SK-N-MC (cell line): Measurements from ENCODE around the genes SCAND1 and TLDC2.

DNA sequence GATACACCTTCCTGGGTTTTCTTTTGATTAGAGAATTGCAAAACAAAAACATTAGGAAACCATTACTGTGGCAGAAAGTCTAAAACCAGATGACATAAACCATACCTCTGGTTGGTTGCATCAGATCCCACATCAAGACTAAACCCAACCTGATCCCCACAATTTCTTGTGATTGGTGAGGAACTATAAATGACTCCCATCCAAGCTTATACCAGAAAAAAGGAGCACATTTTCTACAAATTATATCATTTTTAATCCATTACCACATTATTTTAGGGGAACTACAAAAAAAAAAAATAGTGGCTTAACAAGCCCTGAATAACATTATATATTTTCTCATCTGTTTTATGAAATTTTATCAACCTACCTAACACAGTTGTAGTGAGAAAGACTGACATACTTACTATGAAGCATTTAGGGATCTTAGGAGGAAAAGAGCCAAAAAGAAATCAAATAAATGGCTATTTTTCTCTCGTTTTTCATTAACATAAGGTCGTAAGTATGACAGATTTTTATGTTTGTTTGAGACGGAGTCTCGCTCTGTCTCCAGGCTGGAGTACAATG, 5.8 kb downstream of the RBM39 start:
- RRBS, result no CpG with 5 or more reads among the region's 4 CpGs

DNA sequence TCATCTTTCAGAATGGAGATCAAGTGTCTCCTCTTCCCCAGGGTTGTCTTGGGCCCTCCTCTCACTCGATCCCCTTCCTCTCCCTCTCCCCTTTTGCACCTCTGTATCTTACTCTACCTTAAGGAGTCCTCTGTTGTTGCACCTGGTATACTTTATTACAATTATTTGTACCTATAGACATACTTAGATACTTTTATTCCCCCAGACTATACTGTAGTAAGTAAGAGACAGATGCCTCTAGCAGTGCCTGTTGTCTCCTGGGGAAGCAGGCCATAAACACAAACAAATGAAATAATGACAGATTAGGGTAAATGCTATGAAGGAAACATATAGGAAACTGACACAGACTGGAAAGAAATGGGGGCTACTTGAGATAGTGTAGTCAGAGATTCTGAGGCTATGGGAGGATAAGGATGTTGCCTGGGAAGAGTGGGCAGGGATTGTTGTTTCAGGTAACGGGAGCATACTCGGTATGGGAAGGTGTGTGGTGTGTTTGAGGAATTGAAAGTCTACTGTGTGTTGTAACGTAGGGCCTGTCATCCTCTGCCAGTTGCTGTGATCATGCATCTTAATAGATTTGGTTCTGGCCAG, 60.5 kb downstream of the PHF20 start:
- RRBS, result no CpG with 5 or more reads among the region's 4 CpGs

DNA sequence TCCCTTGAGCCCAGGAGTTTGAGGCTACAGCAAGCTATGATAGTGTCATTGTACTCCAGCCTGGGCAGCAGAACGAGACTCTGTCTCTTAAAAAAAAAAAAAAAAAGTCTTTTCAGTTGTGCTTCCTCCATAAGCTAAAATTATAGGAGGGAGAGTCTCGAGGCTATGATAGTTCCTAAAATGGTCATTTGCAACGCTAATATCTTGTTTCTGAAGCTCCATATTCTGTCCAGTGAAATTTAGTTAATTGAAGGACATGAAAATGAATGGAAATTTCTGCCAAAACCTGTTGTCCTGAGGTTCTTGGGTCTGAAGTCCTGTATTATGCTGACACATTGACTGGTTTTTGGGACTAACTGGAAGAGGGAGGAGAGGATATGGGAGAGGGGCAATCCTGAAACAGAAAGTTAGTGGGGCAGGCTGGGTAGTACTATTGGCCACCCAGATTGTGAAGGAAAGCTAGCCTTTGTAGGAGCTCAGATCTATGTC, 77.0 kb downstream of the PHF20 start:
- RRBS, result no CpG with 5 or more reads among the region's 3 CpGs

GRCh38 chr20:35954211-35955481, at the start of gene SCAND1:
Gene SCAND1, minus strand, starts transcription at chr20:35954502.
- RRBS, result under 1% methylated on average over 41 of the region's 95 CpGs

- RRBS, result no CpG with 5 or more reads among the region's 3 CpGs
Observed at GRCh38 chr20:36083384-36083583, 71.3 kb upstream of the EPB41L1 start.

- RRBS, result no CpG with 5 or more reads among the region's 5 CpGs
Observed at GRCh38 chr20:36085715-36086392, 68.7 kb upstream of the EPB41L1 start.

DNA sequence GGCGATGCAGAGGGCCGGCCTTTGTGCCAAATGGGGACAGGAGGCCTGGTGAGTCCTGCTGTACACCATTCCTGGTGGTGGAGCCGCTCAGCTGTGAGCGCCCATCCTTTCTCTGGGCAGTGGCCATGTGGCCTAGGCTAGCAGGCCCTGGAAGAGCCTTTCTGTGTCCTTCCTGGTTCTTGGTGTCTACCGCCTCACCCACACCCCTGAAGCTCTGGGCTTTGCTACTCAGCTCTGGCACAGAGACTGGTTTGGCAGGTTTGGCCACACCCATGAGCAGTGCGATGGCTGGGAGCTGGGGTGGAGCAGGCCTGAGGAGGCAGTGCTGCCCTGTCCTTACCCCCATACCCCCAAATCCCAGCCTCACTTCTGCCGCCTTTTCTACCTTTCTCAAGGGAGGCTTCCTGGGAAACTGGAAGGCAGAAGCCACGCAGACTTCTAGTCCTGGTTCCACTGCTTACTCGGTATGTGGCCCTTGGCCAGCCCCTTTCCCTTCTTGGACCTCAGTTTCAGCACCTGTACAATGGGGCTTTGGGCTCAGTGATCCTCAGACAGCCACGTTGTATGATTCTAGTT, 32.2 kb upstream of the EPB41L1 start:
- RRBS, result no CpG with 5 or more reads among the region's 10 CpGs

DNA sequence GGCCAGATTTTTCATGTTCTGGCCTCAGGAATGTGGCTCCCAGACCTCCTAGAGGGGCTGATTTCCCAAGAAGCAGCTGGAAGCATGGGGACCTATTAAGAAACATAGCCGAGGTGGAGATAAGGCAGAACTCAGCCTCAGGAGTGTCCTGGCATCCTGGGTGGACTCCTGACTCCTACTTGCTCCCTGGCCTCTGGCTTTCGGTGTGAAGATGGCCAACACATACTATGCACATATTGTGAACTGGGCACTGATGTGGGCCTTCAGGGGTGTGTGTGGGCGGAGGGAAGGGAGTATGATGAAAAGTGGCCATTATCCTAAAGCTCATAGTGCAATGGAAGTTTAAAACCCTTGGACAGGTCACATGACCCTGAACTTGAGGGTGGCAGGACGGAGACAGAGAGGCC, 6.6 kb upstream of the EPB41L1 start:
- RRBS, result no CpG with 5 or more reads among the region's 4 CpGs

GRCh38 chr20:36462156-36463330, 78.8 kb upstream of the MYL9 start:
- RRBS, result 7% methylated on average over 2 of the region's 29 CpGs

GRCh38 chr20:36542728-36542990, 1.3 kb downstream of the MYL9 start:
- RRBS, result no CpG with 5 or more reads among the region's 3 CpGs

DNA sequence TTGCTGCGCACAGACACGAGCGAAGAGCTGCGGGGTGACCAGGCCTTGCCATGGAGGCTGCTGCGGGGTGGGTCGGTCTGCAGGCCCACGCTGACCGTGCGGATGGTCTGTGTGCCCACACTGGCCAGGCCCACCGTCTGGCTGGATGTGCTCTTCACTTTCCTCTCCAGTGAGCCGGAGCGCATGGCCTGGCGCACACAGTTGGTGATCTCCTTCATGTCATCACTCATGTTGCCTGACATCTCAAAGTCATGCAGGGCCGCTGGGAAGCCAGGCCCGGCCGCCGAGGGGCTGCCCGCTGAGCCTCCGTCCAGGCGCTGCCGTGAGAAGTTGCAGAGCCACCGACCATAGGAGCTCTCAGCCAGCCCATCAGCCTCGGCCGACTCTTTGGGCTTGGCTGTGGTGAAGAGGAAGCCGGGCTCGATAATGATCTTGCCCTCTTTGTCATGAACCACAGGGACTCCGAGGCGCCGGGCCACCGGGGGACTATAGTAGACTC, 20.3 kb upstream of the DSN1 start:
- RRBS, result 97% methylated on average over 10 of the region's 30 CpGs

DNA sequence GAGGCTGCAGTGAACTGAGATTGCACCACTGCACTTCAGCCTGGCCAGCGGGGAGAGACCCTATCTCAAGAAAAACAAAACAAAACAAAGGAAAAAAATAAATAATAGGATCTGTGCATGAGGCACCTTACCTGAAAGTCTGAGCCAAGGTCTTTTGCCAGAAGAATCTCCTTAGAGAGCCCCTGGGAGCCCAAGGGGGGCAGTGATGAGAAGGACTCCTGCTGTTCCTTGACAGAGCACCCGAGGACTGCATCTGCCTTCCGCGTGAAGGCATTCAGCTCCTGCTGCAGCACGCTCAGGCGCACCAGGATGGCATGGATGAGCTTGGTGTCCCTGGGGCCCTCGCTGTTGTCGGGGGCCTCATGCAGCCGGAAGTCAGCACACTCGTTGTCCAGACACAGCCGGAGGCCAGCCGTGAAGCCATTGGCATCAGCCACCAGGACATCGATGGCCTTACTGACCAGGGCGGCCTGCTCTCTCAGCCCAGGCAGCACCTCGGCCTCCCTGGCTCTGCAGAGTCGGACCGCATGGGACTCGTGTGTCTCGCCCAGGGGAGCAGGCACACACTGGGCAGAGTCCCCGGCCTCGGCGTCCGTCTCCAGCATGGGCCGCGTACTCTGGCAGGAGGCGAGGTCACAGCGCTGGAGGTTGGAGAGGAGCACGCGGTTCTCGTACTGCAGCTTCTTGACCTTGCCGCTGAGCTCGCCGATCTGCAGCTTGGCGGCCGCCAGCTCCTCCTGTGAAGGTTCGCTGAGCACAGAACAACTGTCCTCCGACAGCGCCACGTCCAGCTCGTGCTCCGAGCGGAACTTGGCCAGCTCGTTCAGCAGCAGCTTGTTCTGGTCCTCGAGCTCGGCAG, 41.7 kb upstream of the DSN1 start:
- RRBS, result no CpG with 5 or more reads among the region's 45 CpGs

DNA sequence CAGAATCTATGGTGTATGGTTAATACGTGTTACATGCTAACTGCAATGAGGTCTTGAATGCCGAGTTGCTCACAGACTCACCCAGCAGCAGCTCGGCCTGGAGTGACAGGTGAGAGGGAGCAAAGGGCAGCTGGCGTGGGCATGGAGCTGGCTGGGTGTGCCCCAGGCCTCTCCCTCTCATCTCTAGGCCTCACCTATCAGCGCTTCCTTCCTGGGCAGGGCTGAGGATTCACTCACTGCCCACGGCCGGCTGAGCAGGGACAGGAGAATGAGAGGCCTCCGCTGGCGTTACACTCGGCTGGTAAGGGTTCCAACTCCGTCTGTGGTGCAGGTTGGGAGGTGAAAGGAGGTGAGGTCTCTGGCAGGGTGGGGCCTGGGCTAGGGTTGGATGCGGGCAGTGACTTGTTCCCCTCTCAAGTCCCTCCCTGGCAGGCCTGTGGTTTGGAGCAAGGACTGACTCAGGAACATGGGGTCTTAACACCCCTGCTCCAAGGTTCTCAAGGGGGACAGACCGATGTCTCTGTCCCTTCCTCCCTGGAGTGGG, at the start of gene TLDC2:
TSS of gene TLDC2 (plus strand) at position 232 of the 544 bp plus-strand sequence.
- RRBS, result no CpG with 5 or more reads among the region's 13 CpGs

DNA sequence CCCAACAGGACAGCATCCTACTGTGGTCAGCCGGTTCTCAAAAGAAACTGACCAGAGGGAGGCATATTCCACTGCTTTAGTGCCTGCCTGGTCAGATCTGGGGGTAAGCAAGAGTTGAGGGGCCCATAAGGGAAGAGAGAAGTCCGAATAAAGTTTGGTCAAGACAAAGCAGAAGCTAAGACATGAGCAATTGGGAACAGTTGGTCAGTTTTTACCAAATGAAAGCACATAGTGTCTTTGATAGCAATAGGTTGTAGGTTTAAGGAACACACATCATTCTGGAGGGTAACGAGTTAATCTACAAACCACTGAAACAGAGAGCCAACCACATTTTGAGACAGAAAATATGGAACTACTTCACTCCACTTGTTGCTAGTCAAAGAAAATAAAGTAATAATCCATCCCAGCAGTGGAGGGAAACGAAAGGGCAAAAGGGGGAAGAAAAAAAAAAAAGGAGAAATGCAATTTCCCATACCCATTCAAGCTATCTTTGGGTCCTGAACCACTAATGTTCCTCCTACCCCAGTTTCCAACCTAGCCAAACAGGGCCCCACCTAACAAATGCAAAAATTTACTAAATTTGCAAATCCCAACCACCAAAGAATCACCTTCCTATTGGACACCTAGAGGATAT, 1.5 kb downstream of the SAMHD1 start:
- RRBS, result no CpG with 5 or more reads among the region's 4 CpGs

DNA sequence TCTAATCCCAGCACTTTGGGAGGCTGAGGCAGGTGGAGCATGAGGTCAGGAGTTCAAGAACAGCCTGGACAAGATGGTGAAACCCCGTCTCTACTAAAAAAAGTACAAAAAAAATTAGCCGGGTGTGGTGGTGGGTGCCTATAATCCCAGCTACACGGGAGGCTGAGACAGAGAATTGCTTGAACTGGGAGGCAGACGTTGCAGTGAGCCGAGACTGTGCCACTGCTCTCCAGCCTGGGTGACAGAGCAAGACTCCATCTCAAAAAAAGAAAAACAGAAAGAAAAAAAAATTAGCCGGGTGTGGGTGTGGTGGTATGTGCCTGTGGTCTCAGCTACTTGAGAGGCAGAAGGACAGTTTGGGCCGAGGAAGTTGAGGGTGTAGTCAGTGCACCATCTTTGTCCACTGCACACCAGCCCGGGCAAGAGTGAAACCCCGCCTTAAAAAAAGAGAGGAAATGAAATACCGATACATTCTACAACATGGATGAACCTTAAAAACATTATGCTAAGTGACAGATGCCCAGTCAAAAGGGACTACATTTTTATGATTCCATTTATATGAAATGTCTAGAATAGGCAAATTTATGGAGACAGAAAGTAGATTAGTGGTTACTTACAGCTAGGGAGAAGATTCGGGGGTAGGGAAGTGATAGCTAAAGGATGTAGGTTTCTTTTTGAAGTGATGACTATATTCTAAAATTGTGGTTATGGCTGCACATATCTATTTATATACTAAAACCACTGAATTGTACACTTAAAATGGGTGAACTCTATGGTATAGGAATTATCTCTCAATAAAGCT, 52.4 kb downstream of the RBL1 start:
- RRBS, result no CpG with 5 or more reads among the region's 11 CpGs

- RRBS, result 93% methylated on average over 5 of the region's 26 CpGs
Observed at GRCh38 chr20:37314812-37315979, 25.7 kb downstream of the MANBAL start.

DNA sequence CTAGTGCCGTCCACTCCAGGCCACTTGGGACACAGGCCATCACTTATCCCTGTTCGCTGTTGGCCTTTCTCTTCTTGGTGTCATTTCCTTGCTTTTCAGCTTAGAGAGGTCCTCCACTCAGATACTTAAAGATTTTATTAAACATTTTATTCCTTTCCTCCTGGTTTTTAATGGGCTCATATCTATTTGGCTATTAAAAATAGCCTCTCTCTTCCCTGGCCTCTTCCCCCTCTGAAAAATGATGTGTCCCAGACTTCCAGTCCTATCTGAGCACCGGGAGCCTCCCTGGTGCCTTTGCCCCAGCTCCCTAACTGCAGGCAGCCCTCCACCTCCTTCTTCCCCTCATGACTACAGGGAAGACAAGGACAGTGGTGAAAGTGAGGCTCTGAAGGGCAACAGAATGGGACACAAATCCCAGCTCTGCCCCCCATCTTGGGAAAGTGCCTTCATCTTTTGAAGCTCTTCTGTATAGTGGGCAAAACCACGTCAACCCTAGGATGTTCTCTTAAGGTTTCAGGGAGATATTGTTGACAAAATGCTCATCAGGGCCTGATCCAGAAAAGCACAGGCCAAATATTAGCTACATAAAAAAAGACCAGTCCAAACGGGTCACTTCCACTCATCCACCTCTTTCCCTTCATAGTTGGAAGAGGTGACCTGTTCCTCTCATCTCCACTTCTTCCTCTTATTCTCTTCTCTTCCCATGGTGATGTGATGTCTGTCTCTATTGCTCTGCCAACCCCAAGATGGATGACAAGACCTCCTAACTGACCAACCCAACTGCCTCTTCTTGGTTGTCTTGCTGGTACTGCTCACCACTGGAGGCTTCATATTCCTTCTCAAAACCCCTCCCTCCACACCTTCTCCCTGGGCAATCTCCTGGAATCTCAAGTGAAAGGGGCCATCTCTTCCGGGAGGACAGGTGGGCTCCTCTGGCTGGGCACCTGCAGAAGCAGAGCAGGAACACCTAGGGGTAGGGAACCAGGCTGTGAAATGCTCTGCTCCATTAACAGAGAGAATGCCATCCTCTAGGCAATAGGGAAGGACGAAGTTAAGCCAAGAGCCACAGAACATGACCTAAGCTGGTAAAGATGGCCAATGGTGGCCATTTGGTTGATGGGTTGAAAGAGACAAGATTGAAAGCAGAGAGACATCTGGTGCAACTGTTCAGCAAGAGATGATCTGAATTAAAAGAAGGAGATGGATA, 10.2 kb upstream of the NNAT start:
- RRBS, result no CpG with 5 or more reads among the region's 7 CpGs

- RRBS, result 97% methylated on average over 9 of the region's 44 CpGs
Observed at GRCh38 chr20:37520200-37520827, 736 bp upstream of the NNAT start.

- RRBS, result no CpG with 5 or more reads among the region's 4 CpGs
Observed at GRCh38 chr20:37712613-37712974, 18.8 kb downstream of the CTNNBL1 start.